ENCODE data around the genes BAIAP2L2 and MAFF.

GRCh38 chr22:37609121-37609289 lies 371 bp downstream of the GGA1 start:
- RRBS: 2% methylated on average over 9 of the region's 15 CpGs

GRCh38 chr22:37609290-37610556 lies 1.1 kb downstream of the GGA1 start:
- RRBS: no CpG with 5 or more reads among the region's 26 CpGs

DNA sequence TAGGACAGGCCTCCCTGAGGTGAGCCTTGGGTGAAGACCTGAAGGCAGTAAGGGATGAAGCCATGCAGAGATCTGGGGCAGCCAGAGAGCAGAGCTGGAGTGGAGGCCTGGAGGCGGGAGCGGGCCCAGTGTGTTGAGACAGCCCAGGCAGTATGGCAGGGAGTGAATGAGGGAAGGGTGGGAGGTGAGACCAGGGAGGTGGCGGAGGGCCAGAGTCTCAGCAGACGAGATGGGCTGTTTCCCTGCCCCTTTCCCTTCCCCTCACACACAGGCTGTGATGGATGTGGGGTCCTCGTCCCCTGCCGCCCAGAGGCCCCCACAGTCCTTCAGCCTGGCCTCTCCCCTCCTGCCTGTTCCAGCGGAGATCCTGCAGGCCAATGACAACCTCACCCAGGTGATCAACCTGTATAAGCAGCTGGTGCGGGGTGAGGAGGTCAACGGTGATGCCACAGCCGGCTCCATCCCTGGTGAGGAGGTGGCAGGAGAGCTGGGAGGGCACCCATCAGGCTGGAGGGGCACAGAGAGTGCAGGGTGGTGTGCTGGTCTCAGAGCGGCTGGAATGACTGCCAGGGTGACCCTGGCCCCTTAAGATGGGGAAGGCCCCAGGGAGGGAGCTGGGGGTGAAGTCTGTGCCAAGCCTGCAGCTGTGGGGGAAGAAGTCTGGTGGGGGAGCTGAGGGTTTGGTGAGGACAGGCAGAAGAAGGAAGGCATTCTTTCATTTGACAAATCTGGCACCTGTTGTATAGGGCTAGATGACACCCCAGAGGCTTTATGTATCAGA lies 14.7 kb upstream of the SH3BP1 start:
- RRBS: no CpG with 5 or more reads among the region's 11 CpGs

DNA sequence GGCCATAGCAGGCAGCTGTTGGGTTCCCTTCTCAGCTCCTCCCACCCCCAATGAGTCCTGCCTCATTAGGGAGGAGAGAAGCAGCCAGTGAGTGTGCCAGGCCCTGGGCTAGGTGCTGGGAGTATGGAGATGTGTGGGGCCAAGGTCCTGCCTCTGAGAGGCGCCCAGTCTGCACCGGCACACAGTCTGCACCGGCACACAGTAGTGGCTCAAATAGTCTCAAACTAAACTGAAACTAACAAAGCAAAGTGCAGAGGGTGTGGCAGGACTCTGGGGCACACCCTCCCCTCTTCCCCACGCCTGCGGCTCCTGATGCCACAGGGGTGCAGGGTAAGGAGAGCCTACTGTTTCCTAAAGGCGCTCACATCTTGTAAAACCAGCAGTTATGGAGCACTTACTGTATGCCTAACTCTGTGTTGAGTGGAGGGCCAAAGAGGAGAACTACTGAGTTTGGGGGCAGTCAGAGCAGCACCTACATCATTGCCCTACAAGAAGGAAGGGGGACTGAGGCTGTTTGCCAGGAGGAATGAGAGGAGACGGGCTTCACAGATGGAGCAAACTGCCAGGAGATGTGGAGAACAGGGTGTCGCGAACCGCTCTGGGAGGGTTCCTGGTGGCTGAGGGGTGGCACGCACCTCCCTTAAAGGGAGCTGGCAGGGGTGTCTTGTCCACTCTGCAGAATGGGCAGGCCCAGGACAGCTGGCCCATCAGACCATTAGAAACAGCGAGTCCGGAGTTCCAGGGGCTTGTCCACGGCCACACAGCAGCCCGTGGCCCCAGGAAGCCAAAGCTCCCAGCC lies 899 bp upstream of the SH3BP1 start:
- RRBS: no CpG with 5 or more reads among the region's 15 CpGs

DNA sequence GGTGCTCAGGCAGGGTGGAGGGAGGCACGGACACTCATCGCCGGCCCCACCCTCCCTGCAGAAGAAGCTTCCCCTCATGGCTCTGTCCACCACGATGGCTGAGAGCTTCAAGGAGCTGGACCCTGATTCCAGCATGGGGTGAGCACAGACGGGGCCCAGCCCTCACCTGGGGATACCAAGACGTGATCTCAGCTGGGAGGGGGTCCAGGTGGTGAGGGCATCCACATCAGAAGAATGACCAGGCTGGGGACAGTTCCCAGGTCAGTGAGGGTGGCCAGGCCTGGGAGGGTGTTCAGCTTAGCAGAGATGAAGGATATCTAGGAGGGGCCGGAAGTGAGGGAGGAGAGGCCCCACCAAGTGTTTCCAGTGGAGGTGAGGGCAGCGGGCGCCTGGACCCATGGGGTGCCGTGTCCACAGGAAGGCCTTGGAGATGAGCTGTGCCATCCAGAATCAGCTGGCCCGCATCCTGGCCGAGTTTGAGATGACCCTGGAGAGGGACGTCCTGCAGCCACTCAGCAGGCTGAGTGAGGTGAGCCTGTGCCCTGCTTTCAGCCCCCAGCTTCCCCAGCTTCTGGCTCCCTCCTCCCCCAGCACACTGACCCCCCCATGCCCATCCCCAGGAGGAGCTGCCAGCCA lies 3.1 kb downstream of the SH3BP1 start:
- RRBS: no CpG with 5 or more reads among the region's 13 CpGs

DNA sequence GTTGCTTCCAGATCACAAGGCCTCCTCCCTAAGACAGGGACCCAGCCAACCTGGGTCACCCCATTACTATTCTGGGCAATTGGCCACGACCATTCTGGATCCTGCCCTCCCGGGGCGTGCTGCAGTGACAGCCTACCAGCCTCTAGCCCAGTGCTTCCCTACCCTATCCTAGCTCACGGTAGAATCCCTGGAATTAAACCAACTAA lies 823 bp upstream of the PDXP start:
- RRBS: no CpG with 5 or more reads among the region's 4 CpGs

GRCh38 chr22:37717114-37717798 lies 20.4 kb downstream of the TRIOBP start:
- RRBS: no CpG with 5 or more reads among the region's 15 CpGs

GRCh38 chr22:37894962-37895757 lies 10.9 kb upstream of the MICALL1 start:
- RRBS: no CpG with 5 or more reads among the region's 9 CpGs

- RRBS: 14% methylated on average over 11 of the region's 16 CpGs
These were observed 1.2 kb downstream of the MICALL1 start for GRCh38 chr22:37907086-37907831.

DNA sequence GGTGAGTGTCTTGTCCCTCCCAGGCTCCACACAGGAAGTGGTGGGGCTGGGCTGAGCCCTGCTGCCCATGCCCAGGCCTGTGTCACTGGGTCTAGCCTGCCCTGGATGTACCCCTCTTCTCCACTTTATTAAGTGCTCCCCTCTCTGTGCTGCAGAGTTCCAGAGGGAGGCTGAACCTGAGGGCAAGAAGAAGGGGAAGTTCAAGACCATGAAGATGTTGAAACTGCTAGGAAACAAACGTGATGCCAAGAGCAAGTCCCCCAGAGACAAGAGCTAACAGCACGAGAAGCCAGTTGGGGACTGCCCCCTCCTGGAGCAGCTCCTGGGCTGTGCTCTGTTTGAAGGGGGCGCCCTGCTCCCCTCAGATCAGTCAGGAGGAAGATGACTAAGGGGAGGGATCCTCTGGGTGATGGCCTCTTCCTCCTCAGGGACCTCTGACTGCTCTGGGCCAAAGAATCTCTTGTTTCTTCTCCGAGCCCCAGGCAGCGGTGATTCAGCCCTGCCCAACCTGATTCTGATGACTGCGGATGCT lies 12.8 kb downstream of the C22orf23 start:
- RRBS: no CpG with 5 or more reads among the region's 6 CpGs

GRCh38 chr22:37998463-37999185 lies 14.3 kb upstream of the SOX10 start:
- RRBS: no CpG with 5 or more reads among the region's 14 CpGs

GRCh38 chr22:38016236-38016479 lies 31.8 kb upstream of the SOX10 start:
- RRBS: no CpG with 5 or more reads among the region's 7 CpGs

DNA sequence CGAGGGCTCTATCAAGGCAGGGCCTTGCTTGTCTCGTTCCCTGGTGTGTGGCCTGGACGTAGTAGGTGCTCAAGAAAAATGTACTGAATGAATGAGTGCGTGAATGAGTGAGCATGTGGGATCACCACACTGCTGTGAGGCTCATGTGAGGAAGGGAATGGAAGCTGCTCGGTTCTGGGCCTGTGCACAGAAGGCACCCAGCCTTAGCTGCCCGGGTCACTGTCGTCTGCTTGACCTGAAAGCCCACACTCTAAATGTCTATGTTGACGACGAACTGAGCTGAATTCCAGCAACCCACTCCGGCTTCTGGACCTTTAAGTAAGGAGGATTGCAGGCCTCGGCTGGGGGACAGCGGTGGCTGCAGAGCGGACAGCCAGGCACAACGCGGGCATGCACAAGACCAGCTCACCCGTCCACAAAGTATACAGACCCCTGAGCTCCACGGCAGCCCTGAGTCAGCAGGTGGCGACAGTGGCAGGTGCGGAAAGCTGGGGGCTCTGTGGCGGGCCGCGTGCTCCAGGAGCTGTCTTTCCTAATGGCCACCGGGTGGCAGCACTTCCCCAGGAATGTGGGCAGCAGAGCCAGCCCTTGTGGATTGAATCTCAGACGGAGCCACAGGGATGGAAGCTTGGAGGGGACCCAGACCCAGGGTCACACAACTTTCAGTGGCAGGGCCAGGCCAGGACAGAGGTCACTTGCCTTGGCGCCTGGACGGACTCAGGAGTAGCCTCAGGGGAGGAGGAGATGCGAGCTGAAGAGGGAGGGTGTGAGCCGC lies 5.1 kb upstream of the PICK1 start:
- RRBS: 40% methylated on average over 5 of the region's 28 CpGs

DNA sequence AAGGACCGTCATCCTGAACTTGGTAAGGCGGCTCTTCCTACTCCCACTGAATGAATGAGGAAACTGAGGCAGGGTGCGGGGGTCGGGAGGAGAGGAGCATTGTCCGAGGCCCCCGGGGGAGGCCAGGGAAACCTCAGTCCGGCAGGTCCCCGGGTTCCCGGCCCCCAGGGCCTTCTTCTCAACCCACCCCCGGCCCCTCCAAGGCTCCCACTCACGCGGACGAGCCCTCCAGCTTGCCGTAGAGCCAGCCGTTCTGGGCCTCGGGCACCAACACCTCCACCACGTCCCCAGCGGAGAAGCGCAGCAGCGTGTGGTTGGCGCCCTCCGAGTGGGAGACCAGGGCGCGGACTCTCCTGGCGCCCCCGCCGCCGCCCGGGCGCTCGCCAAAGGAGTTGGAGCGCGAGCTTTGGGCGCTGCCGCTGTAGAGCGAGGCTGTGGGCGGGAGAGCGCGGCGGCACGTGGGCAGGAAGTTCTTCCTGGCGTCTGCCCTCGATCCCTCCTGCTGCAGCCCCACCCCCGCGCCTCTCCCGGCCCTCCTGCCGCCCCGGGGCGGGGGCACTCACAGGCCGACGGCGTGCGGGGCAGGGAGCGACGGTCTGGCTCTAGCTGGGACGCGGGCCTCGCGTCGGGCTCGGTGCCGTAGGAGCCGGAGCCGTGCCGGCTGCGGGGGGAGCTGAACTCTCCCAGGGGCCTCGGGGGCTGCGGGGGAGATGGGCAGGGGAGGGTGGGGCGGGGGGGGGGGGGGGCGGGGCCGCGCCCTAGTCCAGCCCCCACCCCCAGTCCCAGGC lies 4.7 kb upstream of the SLC16A8 start:
- RRBS: 2% methylated on average over 13 of the region's 72 CpGs

DNA sequence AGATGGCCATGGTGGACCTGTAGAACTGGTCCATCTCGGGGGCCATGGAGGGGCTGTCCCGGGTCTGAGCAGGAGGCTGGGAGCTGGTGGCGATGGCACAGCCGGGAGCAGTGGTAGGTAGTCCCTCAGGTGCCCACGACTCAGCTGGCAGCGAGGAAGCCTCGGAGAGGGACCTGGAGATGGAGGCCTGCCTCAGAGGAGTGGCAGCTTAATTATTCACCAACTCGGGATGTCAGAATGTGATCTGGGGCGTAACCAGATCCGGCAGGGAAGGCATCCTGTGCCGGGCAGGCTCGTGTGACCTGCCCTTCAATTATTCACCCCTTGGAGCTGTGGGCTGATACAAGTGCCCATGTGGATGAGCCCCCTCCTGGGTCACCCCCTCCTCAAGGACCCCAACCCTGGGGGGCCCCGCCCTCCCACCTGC lies at the start of gene BAIAP2L2:
Gene BAIAP2L2, minus strand, starts transcription at position 205 of the 427 bp plus-strand sequence.
- RRBS: 93% methylated on average over 3 of the region's 13 CpGs

- RRBS: no CpG with 5 or more reads among the region's 5 CpGs
These were observed 8.2 kb upstream of the MAFF start for GRCh38 chr22:38193596-38193973.

- RRBS: 1% methylated on average over 37 of the region's 77 CpGs
These were observed at the start of gene MAFF for GRCh38 chr22:38201394-38202314. MAFF (plus strand) TSS chr22:38201994.

GRCh38 chr22:38202986-38203935 lies 1.5 kb downstream of the MAFF start:
- RRBS: 18% methylated on average over 7 of the region's 22 CpGs

- RRBS: no CpG with 5 or more reads among the region's 12 CpGs
These were observed 17.3 kb downstream of the CSNK1E start for GRCh38 chr22:38299826-38300353.